Bronchus fibroblast of lung (primary cell): ENCODE measurements around a stretch of chr9.

GRCh38 chr9:137647838-137648037 lies 28.9 kb downstream of the EHMT1 start:
- RAMPAGE, long total RNA, result no peak